ENCODE measurements around a stretch of chr4.

DNA sequence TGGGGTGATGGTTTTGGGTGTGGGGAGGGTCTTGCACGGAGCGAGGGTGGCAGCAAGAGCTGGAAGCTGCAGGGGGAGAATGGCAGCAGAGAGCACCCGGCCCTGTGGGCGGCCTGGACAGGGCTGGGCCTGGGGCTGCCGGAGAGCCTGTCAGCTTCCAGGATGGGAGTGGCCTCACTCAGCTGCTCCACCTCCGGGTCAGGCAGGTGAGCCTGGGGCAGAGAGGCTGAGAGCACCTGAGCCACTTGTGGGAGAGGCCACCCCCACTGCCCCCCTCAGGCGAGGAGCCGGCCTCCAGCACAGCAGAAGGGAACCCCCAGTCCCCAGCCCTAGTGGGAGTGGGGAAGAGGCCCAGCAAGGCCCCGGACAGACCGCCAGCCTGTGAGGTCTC, 1.6 kb downstream of the MSANTD1 start:
- PRO-cap: no peak
- RRBS: 71% methylated on average over 8 of the region's 10 CpGs

- PRO-cap: no peak
- RRBS: 93% methylated on average over 8 of the region's 16 CpGs
Measured at GRCh38 chr4:3384817-3385230, 56.9 kb upstream of the HGFAC start.

- PRO-cap: no peak
- RRBS: no CpG with 5 or more reads among the region's 18 CpGs
Measured at GRCh38 chr4:3387574-3388597, 53.9 kb upstream of the HGFAC start.

- PRO-cap: no peak
- RRBS: no CpG with 5 or more reads among the region's 8 CpGs
Measured at GRCh38 chr4:3405157-3405372, 36.7 kb upstream of the HGFAC start.

DNA sequence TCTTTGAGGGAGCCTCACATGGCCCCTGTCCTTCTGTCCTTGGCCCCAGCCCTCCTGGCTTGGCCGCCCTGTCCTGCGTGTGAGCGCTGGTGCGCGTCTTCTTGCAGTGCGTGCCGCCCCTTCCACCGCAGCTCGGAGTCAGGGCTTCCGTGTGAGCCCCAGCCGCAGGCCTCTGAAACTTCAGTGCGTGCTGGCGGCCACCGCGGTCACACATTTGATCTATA, 30.1 kb upstream of the HGFAC start:
- PRO-cap: no peak
- RRBS: no CpG with 5 or more reads among the region's 15 CpGs

DNA sequence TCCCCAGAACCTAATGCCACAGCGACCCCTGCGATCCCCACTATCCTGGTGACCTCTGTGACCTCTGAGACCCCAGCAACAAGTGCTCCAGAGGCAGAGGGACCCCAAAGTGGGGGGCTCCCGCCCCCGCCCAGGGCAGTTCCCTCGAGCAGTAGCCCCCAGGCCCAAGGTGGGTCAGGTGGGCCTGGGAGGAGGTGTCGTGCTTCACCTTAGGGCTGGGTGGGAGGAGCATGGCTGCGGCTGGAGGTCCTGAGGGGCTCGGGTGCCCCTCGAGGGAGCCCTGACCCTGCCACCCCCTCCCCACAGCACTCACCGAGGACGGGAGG, 939 bp downstream of the HGFAC start:
- PRO-cap: no peak
- RRBS: no CpG with 5 or more reads among the region's 11 CpGs

- PRO-cap: no peak
- RRBS: 40% methylated on average over 2 of the region's 14 CpGs
Measured at GRCh38 chr4:3486779-3487339, 23.8 kb downstream of the DOK7 start.

DNA sequence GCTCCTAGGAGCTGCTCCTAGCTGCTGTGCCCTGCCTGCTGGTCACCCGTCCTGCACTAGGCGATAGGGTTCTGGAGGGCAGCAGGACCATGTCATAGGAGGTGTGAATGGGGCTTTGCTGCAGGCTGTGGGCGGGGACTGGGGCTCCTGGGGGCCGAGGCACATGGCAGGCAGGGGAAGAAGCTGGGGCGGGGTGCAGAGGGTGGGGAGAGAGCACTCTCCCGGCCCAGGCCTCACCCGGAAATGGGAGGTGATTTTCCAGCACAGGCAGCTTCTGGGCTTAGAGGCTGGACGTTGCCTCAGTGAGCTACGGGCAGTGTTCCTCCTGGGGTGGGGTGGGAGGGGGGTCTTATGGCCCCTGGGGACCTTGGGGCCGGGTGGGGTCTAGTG, 98.5 kb upstream of the LRPAP1 start:
- PRO-cap: no peak
- RRBS: 28% methylated on average over 1 of the region's 10 CpGs

DNA sequence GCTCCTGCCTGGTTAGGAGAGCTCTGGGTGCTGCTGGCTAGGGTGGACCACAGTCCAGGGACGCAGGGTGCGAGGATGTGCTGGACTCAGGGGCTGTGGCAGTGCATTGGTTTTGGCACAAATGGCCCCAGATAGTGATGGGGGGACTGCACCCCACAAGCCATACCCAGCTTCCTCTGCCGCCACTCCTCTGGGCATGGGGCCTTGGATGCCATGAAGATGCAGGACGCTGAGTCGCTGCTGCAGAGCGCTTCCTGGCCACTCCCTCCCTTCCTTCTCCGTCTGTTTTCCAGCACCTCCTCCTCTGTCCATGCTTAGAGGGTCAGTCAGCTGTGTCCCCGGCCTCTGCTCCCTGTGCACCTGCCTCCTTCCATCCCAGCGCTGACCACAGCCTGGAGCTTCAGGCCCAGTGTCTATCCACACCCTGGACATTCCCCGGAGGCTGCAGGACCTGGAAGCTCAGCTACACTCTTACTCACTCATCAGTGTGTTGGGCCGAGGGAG, 58.9 kb upstream of the ADRA2C start:
- PRO-cap: no peak
- RRBS: 58% methylated on average over 2 of the region's 11 CpGs

DNA sequence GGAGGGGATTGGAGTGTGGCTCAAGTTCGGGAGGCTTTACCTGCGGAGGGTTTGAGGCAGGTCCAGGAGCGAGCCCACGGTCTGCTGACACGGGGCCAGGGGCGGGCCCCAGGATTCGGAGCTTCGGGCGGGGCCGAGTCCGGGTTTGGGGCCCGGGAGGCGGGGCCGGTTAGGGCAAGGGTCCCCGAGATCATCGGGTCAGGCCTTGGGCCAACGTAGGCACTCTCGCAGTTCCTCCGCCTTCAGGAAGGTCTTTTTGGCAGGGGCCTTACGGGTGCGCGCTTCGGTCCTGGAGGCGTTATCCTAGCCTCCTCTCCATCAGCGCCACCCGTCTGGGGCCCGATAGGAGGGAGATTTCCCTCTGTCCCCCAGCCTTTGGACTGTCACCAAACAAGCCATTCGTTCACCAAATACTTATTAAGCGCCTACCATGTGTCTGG, 190.0 kb downstream of the ADRA2C start:
- PRO-cap: bidirectional peak, plus-strand start at position 193 of the sequence, minus-strand start at position 112 of the sequence
- RRBS: no CpG with 5 or more reads among the region's 29 CpGs

GRCh38 chr4:4073481-4074006, 153.2 kb downstream of the OTOP1 start:
- PRO-cap: no peak
- RRBS: no CpG with 5 or more reads among the region's 8 CpGs

DNA sequence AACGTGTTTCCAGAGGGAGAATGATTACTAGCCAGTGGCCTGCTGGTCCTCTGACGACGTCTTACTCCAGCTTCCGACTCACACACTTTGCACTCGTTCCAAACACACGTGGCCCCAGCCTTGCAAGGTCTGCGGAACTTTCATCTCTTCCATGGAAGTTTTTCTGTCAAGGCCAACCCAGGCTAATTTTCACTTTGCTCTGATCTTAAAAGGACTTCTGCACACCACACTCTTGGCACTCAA, 69.5 kb downstream of the STX18 start:
- PRO-cap: no peak
- RRBS: no CpG with 5 or more reads among the region's 7 CpGs

GRCh38 chr4:4540927-4541655, 757 bp downstream of the STX18 start:
- PRO-cap: unidirectional peak, plus-strand start at chr4:4541186; bidirectional peak, plus-strand start at chr4:4541410, minus-strand start at chr4:4541450
- RRBS: no CpG with 5 or more reads among the region's 11 CpGs

- PRO-cap: bidirectional peak, plus-strand start at chr4:4575486, minus-strand start at chr4:4575322; unidirectional peak, minus-strand start at chr4:4575592
- RRBS: 33% methylated on average over 13 of the region's 74 CpGs
Measured at GRCh38 chr4:4575105-4576060, 33.5 kb upstream of the STX18 start.

DNA sequence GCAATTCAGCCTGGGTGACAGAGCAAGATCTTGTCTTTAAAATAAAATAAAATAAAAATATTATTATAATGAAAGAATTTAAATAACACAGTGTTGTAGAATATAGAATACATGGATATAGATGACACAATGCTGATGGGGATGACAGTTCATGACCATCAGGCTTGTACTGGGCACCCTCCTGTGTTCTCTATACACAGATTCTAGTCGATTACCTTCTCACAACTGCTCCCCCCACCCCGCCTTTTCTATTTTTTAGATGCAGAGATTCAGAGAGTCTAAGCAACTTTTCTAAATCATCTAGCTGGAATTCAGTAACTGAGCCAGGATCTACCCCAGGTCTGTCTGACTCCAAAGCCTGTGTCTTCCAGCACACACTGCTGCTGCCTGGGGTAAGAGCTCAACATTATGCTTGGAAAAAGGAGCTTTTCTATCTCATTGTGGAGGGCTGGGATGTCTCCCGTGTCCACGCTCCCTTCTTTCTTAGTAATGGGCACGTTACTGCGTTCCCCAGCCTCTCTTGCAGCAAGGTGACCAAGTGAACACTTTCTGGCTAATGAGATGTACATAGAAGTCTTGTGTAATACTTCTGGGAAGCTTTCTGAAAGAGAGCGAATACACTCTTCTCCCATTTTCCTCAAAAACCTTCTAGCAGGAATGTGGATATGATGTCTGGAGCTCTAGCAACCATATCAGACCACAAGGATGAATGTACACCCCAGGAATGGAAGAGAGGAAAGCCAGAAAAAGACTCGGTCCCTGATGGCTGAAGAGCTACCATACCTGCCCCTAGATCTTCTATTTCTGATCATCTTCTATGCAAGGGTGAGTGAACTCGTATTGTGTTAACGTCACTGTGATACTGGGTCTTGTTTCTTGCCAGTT, 107.1 kb upstream of the STX18 start:
- PRO-cap: no peak
- RRBS: no CpG with 5 or more reads among the region's 10 CpGs

- PRO-cap: no peak
- RRBS: no CpG with 5 or more reads among the region's 22 CpGs
Measured at GRCh38 chr4:5796787-5797367, 85.9 kb downstream of the EVC start.

DNA sequence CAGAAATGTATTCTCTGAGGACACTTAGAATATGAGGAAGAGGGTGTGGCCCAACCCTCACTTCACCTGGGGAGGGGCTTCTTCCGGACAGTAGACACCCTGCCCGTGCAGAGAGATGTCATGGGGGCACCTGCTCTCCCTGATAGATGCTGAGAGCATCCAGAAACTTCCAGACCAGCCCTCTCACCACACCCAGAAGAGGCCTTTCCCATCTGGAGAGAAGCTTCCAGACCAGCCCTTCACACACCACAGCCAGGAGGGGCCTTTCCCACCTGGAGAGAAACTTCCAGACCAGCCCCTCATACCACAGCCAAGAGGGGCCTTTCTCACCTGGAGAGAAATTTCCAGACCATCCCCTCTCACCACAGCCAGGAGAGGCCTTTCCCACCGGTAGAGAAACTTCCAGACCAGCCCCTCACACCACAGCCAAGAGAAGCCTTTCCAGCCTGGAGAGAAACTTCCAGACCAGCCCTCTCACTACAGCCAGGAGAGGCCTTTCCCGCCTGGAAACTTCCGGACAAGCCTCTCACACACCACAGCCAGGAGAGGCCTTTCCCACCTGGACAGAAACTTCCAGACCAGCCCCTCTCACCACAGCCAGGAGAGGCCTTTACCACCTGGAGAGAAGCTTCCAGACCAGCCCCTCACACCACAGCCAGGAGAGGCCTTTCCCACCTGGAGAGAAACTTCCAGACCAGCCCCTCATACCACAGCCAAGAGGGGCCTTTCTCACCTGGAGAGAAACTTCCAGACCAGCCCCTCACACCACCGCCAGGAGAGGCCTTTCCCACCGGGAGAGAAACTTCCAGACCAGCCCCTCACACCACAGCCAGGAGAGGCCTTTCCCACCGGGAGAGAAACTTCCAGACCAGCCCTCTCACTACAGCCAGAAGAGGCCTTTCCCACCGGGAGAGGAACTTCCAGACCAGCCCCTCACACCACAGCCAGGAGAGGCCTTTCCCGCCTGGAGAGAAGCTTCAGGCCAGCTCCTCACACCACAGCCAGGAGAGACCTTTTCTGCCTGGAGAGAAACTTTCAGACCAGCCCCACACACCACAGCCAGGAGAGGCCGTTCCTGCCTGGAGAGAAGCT, 81.1 kb downstream of the CRMP1 start:
- PRO-cap: no peak
- RRBS: no CpG with 5 or more reads among the region's 11 CpGs

GRCh38 chr4:6172657-6172940, 27.8 kb downstream of the JAKMIP1 start:
- PRO-cap: no peak
- RRBS: no CpG with 5 or more reads among the region's 4 CpGs

DNA sequence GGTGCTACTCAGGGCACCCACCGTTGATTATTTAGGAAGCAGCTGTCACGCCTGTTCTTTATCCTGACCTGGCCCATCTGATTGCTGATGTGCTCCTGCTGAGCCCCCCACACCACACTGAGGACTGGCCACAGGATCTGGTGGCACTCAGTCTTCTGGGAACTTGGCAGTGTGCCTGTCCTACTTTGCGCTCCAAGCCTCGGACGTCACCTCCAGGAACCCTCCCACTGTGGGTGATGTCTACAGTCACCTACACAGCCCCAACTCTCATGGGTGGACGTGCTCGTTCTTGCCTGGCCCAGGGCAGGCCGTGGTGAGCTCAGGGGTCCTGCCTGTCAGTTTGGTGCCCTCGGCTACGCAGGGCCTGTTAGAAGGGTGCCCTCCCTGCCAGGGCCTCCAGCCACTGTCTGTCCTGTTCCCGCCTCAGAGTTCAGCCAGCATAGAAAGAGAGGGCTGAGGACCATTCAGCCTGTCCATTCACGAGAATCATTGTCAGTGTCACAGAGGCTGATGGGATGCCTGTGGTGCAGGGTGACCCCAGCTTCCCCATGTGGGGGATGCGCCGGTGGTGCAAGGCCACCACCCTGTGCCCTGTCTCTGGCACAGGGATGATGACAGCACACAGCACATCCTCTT, 12.2 kb downstream of the WFS1 start:
- PRO-cap: no peak
- RRBS: no CpG with 5 or more reads among the region's 14 CpGs

DNA sequence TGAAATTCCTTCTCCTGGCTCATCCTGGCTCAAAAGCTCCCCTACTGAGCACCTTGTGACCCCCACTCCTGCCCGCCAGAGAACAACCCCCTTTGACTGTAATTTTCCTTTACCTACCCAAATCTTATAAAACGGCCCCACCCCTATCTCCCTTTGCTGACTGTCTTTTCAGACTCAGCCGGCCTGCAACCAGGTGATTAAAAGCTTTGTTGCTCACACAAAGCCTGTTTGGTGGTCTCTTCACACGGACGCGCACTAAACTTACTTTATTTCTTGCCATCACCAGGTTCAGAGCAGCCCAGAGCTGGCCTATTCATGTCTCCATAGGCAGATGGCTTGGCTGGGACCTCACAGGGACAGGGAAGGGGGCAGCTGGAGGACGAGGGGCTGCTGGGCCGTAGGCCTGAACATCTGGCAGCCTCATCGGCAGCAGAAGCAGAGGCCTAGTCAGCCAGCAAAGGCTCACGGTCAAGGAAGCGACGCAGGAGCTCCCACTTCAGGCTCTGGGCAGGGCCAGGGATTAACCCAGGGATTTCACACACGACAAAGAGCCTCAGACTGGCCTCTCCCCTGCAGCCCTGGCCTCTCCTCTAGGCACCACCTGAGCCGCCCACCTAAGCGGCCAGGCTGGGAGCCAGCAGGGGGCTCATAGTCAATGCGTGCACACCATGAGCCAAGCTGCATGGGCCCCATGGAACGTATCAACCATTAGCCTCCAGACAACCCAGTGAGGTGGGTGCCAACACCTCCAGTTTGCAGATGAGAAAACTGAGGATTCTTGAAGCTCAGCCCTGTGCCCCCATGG, 46.0 kb upstream of the MAN2B2 start:
- PRO-cap: no peak
- RRBS: no CpG with 5 or more reads among the region's 17 CpGs